ENCODE data around the gene PIEZO1.

GRCh38 chr16:88785050-88785503 lies at the start of gene PIEZO1:
Gene PIEZO1 (minus strand): TSS chr16:88785220.
- PRO-cap, 2 experiments = peak in 2 of 2 experiments; most common plus-strand start chr16:88785273 (in 1); most common minus-strand start chr16:88785220 (in 2)

DNA sequence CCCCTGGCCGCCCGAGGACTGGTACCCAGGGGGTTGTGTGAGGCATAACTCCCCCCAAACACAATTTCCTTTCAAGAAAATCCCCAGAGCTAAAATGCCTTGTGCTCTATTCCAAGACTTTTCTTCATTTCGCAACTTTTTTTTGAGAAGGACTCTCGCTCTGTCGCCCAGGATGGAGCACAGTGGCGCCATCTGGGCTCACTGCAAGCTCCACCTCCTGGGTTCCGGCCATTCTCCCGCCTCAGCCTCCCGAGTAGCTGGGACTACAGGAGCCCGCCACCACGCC lies 815 bp upstream of the APRT start:
- PRO-cap, 2 experiments = peak in 1 of 2 experiments; most common minus-strand start position 130 of the sequence (in 1)

- PRO-cap, 2 experiments = no peak in any of the 2 experiments
Observed at GRCh38 chr16:88853265-88853905, 3.4 kb downstream of the GALNS start.

DNA sequence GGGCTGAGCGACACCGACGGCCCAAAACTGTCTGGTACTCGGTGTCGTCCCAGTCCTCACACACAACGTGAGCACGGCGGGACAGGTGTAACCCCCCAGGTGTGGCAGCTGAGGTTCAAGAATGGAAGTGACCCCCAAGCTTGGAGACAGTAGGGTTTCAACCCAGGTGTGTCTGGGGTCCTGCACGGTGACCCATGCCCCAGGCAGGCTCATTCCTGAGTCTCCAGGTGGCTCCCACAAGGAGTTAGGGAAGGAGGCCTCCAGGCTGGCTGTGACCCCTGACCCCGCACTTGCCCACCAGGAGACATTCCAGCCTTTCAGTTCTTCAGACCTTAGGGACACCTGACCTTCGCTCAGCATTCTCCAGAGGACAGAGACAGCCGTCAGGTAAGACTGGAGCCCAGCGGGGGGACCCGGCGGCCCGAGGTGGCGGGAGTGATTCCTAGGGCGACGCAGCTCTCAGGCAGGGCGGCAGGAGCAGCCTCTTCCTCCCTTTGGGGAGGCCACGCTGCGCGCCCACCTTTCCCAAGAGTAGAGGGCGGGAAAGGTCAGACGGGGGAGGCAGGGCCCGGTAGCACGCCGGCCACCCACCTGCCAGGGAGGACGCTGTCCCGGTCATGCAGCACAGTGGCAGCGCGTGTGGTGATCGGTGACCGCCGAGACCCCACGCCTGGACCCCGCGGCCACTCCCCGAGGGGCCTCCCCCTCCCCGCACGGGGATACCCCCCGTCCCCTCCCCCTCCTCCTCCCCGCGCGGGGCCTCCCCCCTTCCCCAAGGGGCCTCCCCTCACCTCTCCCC lies 688 bp downstream of the GALNS start:
- PRO-cap, 2 experiments = no peak in any of the 2 experiments

DNA sequence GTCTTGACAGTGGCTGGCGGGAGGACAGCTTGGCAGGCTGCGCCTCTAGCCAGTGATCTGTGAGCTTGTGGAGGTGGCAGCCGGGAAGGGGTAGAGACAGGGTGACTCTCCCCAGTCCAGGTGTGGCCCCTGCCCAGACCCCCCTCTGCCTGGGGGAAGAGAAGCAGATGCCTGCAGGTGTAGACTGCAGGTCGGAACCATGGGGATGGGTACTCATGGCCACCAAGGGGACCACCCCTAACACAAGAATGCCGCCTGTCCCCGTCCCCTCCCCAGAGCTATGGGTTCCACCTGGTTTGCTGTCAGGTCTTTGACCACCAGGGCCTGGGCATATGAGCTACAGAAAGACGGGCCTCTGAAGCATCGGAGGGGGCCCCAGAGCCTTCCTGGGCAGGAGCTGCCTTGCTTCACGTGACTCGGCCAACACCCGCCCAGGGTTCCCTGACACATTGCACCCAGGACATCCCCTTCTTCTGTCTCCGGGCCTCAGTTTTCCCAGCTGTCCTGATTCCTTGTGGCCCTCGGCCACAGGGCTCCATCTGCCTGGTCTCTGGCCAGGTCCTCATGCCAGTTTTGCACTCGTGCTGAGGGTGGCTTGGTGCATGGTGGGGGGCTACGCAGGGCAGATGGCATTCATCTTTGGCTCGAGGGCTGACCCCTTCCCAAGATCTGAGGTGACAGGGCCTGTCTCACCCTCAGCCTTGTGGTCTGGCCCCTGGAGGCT lies 7.0 kb upstream of the PABPN1L start:
- PRO-cap, 2 experiments = no peak in any of the 2 experiments

DNA sequence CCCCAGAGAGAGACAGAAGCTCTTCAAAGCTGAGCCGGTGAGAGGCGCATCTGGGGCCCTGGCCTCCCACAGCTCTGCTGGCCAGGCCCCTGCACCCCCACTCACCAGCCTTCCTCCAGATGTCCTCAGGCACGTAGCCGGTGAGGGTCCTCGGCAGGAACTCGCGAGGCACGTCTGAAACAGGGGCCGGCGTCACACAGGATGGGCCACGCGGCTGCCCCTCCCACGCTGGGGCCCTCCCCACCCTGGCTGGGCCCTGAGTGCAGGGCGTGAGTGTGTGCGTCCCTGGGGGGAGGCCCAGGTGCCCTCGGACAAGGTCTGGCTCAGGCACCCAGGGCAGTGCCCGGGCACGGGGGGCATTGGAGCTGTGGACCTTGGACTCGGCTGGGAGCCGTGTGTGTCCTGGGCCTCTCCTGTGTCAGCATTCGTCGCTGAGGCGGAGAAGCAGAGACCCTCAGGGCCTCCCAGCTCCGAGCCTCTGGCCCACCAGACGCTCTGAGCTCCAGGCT lies 14.2 kb upstream of the PABPN1L start:
- PRO-cap, 2 experiments = no peak in any of the 2 experiments

GRCh38 chr16:88936482-88937429 lies 40.3 kb downstream of the CBFA2T3 start:
- PRO-cap, 2 experiments = peak in 2 of 2 experiments; most common plus-strand start chr16:88936794 (in 2); most common minus-strand start chr16:88936688 (in 1)

DNA sequence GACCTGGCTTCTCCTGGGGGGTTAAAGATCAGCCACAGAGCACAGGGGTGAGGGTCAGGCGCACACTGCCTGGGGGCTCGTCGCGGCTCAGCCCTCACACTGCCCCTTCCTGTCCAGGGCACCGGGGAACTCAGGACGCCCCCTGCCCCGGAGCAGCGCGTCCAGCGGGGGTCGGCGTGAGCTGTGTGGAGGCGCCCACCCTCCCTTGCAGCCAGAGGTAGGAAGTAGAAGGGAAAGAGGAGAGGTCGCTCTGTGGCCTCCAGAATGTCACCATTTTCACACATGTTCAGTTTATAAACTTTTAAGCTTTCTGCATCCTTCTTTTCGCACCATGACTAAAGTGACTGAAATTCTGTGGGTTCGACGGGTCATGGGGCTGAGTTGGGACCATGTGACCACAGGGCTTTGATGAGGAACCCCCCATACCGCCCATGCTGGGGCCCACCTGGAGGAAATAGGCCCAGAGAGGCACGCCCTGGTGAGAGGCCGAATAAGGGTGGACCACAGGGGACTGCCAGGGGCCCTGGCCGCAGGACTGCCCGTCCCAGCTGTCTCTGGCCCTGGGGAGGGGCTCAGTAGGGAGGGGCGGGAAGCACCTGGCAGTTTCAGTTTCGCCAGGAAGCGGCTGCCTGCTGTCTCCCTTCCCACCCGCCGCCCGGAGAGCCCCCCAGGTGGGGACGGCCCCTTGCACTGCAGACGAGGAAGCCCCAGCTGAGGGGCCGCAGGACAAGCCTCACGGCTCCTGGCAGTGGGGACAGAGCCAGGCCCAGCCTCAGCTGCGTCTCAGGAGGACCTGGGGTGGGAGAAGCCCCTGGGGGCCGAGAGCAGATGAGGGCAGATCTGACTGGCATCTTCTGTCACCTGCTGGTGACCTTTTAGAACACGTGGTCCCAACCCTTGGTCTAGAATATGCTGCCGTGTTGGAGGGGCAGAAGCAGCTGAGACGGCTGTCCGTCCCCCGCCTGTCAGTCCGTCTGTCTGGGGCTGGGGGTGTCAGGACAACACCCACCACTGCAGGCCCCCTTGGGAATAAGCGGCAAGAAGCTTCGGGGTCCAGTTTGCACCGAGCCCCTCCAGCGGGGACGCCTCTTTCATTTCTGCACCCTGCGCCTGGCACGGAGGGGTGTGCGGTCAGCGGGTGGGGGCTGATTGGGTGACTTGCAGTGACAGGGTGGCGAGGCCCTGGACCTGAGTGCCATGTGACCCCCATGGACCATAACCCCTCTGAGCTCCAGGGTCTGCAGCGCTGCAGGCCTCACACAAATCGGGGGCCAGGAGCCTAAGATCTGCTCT lies 8.9 kb downstream of the CBFA2T3 start:
- PRO-cap, 2 experiments = no peak in any of the 2 experiments

DNA sequence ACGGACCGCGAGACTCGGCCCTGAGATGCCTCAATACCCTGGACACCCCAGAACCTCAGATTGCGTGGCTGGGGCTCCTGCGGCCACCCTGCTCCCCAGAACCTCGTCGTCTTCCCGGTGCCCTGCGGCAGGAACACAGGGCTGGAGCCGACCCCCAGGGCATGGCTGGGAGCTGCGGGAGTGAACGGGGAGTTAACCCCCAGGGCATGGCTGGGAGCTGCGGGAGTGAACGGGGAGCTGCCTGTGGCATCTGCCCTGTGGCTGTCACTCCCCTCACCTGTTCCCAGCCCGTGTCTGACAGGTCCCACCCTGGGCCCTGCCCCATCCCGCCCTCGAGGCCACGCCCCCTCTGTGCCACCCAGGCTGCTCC lies 39.5 kb upstream of the ACSF3 start:
- PRO-cap, 2 experiments = no peak in any of the 2 experiments

DNA sequence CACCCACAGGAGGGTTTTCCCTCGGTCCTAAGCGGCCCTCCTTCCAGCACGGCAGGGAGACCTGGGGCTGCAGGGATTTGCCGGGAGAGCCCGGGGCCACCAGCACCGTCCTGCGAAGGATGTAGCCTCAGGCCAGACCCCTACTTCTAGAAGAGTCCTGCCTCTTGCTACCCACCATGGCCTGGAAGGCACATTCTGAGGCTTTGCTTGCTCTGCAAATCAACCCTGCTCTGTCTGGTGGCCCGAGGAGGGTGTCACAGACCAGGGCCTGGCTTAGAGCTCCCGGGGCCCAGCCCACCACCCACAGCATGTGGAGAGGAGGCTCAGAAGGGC lies 28.9 kb upstream of the ACSF3 start:
- PRO-cap, 2 experiments = no peak in any of the 2 experiments

GRCh38 chr16:89071739-89072463 lies 21.8 kb upstream of the ACSF3 start:
- PRO-cap, 2 experiments = no peak in any of the 2 experiments

DNA sequence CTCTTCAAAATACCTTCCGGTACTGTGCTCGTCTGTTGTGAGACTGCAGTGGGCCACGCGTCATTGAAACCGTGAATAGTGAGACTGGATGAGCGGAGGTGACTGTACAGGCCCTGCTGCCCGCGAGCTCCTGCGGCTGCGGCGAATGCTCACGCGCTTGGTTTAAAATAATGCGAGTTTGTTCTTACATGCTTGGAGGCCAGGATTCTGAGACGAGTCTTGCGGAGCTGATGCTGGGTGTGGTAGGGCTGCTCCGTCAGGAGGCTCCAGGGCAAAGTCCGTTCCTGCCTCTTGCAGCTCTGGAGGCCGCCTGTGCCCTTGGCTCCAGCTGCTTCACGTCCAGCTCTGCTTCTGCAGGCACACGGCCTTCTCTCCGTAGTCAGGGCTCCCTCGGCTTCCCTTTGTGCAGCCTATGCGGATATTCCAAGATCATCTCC lies 9.5 kb downstream of the ACSF3 start:
- PRO-cap, 2 experiments = no peak in any of the 2 experiments

DNA sequence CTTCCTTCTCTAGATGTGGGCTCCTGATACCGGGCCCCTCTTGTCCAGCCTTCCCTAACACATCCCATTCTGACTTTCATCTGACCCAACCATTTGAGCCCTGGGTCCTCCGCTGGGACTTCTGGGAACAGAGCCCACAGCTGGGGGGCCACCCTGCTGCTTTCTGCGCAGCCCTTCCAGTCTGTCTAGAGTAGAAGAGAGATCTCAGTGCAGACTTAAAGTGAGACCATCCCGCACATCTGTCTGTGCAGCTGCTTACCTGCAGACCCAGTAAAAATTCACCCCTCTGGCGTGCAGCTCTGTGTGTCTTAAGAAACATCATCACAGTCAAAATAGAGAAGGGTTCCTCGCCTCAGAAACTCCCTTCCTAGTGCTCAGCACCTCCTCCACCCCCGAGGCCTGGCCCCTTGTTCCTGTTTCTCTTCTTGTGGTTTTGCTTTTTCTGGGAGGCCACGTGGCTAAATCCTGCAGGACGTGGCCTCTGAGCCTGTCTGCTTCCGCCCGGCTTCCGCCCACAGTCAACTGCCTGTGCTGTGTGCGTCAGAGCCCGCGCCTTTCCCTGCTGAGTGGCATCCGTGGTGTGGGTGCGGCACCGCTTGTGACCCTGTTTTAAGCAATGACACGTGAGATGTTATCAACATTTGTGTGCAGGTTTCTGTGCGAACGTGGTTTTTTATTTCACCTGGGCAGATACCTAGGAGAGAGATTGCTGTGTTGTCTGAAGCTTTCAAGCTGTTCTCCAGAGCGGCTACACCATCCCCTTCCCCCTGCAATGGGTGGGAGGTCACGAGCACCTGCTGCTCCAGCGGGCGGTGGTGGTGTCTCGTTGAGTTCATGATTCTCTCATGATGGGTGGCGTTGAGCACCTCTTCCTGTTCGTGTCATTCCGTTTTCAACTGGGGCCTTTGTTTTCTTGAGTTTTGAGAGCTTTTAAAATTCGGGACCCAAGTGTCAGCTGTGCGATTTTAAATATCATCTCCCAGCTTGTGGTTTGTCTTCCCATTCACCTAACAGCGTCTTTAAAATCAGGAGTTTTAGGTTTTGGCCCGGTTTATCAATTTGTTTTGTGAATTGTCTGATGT lies 21.6 kb downstream of the ACSF3 start:
- PRO-cap, 2 experiments = peak in 1 of 2 experiments; most common minus-strand start position 412 of the sequence (in 1)

GRCh38 chr16:89154741-89155619 lies 16.6 kb upstream of the CDH15 start:
- PRO-cap, 2 experiments = no peak in any of the 2 experiments

DNA sequence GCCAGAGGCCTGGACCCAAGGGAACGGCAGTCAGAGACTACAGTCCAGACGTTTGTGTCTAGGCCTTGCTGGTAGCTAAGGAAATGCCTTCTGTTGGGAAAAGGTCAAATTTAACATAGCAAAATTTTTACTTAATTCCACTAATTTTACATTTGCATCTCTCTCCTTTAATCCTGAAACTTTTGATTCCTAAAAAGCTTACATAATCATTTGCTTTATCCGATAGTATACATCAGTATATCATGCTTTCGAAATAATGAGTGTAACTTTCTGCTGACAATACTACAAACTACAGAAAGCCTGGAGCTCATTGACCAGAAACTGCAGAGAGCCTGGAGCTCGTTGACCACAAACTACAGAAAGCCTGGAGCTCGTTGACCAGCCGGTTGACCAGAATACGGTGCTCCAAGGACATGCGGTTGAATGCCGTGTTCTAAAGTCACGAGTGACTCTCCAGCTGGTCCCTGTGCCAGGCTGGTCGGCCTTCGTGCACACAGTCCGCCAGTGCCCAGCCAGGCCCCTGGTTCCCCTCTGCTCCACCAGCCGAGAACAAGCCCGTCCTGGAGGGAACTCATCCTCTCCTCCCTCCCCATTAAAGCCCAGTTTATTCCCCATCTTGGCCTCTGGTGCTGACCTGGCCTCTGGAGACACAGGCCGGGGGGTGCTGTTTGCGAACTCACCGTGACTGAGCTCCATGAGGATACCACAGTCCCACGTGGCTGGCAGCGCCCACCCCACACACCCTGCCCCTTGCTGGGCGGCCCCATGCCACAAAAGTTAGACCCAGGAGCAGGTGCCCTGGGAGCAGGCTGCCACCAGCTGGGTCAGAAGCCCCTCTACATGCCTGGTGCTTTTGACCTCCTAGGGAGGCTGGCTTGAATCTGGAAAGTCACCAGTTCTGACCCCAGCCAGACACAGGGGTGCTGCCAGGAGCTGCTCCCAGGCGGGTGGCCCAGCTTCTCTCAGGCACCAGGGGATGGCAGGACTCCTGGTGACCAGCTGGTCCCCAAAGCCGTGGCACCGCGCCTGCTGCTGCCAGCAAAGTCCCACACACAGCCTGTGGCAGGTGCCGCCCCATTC lies 15.6 kb upstream of the CDH15 start:
- PRO-cap, 2 experiments = no peak in any of the 2 experiments

- PRO-cap, 2 experiments = no peak in any of the 2 experiments
Observed at GRCh38 chr16:89246519-89246735, 28.9 kb downstream of the ZNF778 start.

- PRO-cap, 2 experiments = no peak in any of the 2 experiments
Observed at GRCh38 chr16:89269051-89269537, 51.6 kb downstream of the ZNF778 start.

- PRO-cap, 2 experiments = no peak in any of the 2 experiments
Observed at GRCh38 chr16:89280101-89280891, 62.8 kb downstream of the ZNF778 start.

- PRO-cap, 2 experiments = no peak in any of the 2 experiments
Observed at GRCh38 chr16:89292197-89293075, 74.9 kb downstream of the ZNF778 start.

GRCh38 chr16:89360777-89361688 lies 129.3 kb downstream of the ANKRD11 start:
- PRO-cap, 2 experiments = no peak in any of the 2 experiments